Gastrocnemius medialis (tissue), 3 donors: ENCODE measurements around a stretch of chr7.

DNA sequence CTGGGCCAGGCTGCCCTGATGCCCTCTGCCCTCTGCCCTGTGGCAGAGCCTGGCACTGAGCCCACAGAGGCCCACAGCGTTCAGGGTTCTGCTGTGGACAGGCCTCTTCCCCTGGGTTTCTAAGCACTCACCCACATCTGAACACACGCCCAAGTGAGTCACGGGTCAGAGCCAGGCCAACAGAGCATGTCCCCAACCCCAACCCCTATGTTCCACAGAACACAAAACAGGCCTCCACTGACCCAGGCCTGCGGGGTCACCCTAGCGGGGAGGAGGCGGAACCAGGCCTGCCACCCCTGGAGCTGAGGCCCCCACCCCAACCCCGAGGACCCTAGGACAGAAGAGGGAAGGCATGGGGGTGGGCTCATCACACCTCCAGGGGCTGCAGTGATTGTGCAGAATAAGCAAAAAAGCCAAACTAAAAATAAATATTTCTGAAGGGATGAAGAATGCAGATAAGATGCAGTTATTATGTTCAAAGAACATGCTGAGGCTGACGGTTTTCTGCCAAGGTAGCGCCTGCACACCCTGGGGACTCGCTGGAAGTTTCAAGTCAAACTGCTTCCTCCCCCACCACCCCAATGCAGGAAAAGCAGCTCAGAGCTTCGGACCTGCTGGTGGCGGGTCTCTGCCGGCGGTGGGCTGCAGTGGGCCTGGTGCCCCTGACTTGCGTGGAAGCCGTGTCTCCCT, 5.4 kb downstream of the WDR86 start:
- PRO-cap: no peak
- RAMPAGE, long total RNA, 3 experiments: no peak in any of the 3 experiments

GRCh38 chr7:151509283-151510014, 10.2 kb downstream of the RHEB start:
- PRO-cap: no peak
- RAMPAGE, long total RNA, 3 experiments: no peak in any of the 3 experiments

GRCh38 chr7:151512351-151512969, 7.2 kb downstream of the RHEB start:
- PRO-cap: no peak
- RAMPAGE, long total RNA, 3 experiments: no peak in any of the 3 experiments

DNA sequence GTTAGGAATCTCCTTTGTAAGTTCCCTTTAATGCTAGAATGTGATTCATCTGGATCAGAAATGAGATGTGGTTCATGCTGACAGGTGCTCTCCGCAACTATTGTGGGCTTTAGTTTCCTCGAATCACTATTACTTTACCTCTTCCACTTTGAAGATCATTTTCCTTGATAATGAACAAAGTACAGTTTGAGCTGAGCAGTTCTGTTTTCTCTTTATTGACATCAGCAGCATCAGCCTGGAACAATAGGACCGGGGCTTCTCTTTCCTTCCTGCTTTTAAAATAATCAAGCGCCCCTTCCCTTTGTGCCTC, 66.8 kb upstream of the RHEB start:
- PRO-cap: no peak
- RAMPAGE, long total RNA, 3 experiments: no peak in any of the 3 experiments

DNA sequence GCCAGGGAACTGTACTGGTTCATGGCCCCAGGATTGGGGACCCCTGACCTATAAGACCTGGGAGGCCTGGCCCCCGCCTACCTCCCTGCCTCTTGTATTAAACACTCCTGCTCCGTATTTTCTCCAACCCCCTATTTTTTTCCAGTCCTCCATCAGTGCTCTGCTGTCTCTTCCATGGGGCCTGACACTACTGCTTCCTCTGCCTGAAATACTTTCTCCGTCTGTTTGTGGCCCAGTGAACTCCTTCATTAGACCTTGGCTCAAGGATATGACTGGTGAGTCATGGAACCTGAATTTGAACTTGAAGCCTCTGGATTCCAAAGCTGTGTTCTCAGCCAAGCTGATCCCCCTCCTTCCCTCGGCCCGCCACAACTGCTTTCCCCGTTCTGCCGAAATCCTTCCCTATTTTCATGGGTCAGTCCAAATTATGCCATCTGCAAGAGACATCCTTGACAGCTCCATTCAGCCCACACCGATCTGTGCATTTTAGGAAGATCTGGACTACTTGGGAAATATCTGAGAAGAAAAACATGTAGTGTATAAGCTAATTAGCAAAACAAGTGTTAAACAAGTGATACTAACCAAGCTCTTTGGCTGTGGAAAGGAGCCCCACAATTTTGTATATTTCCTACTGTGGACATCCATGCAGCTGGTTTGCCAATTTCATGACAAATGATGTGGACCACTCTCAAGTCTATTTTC, 80.2 kb upstream of the RHEB start:
- PRO-cap: no peak
- RAMPAGE, long total RNA, 3 experiments: no peak in any of the 3 experiments

DNA sequence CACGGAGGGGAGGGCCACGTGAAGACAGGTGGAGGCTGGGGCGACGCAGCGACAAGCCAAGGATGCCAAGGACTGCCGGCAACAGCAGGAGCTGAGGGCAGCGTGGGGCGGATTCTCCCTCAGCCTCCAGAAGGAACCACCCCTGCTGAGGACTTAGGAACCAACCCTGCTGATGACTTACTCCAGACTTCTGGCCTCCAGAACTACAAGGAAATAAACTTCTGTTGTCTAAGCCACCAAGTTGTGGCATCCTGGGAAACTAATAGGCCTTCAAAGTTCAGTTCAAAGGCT, 88.3 kb upstream of the RHEB start:
- PRO-cap: no peak
- RAMPAGE, long total RNA, 3 experiments: no peak in any of the 3 experiments

DNA sequence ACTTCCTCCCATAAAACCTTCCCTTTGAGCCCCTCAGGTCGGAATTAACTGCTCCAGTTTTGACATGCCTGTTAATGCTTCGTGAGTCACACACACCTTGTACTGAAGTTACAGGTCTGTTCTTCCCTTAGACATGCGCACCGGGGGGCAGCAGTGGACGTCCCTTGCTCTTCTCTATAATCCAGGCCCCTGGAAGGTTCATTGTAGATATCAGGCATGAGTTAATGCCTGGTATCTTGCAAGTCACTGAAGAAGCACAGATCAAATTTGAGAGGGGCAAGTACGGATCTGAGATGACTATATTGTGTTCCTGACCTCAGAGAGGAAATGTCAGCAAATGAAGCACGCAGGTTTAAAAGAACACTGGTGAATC, 88.6 kb upstream of the RHEB start:
- PRO-cap: no peak
- RAMPAGE, long total RNA, 3 experiments: no peak in any of the 3 experiments

- PRO-cap: bidirectional peak, plus-strand start at chr7:151632577, minus-strand start at chr7:151632203
- RAMPAGE, long total RNA, 3 experiments: start-site peak on the minus strand in 3 of 3 experiments, at chr7:151632158-151632236 at its widest, 20 to 51 reads per replicate
Measured at GRCh38 chr7:151632054-151632689, 112.5 kb upstream of the RHEB start.

DNA sequence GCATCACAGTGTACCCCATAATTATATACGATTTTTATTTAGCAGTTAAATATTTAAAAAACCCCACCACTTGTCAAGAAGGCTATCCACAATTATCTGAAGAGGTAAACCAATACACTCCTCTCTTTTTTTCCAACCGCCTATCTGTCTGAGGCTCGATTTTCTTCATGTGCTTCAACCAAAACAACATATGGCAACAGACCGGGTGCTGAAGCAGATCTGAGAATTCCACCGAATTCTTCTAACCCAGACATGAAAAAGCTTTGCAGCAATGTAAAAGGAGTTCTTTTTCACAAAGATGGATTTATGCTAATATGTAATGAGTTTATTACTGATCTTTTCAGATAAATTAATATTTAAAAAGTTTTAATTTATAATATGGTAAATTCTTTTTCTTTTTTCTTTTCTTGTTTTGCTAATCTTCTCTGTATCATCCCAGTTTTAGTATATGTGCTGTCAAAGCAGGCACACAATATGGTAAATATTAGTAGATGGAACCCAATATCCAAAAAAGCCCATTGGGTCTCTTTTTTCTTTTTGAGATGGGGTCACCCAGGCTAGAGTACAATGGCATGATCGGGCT, 132.5 kb upstream of the RHEB start:
- PRO-cap: no peak
- RAMPAGE, long total RNA, 3 experiments: no peak in any of the 3 experiments

GRCh38 chr7:151694425-151695569, 175.1 kb upstream of the RHEB start:
- PRO-cap: unidirectional peak, minus-strand start at chr7:151694903; bidirectional peak, plus-strand start at chr7:151695225, minus-strand start at chr7:151694935
- RAMPAGE, long total RNA, 3 experiments: no peak in any of the 3 experiments

GRCh38 chr7:151720925-151721646, 155.8 kb downstream of the PRKAG2 start:
- PRO-cap: no peak
- RAMPAGE, long total RNA, 3 experiments: no peak in any of the 3 experiments

- PRO-cap: unidirectional peak, minus-strand start at chr7:151745123; bidirectional peak, plus-strand start at chr7:151745600, minus-strand start at chr7:151745410; unidirectional peak, plus-strand start at chr7:151745870
- RAMPAGE, long total RNA, 3 experiments: start-site peak on the plus strand in 1 of 3 experiments, at chr7:151745610-151745634 at its widest, 5 reads per replicate
Measured at GRCh38 chr7:151744905-151746194, 131.6 kb downstream of the PRKAG2 start.

DNA sequence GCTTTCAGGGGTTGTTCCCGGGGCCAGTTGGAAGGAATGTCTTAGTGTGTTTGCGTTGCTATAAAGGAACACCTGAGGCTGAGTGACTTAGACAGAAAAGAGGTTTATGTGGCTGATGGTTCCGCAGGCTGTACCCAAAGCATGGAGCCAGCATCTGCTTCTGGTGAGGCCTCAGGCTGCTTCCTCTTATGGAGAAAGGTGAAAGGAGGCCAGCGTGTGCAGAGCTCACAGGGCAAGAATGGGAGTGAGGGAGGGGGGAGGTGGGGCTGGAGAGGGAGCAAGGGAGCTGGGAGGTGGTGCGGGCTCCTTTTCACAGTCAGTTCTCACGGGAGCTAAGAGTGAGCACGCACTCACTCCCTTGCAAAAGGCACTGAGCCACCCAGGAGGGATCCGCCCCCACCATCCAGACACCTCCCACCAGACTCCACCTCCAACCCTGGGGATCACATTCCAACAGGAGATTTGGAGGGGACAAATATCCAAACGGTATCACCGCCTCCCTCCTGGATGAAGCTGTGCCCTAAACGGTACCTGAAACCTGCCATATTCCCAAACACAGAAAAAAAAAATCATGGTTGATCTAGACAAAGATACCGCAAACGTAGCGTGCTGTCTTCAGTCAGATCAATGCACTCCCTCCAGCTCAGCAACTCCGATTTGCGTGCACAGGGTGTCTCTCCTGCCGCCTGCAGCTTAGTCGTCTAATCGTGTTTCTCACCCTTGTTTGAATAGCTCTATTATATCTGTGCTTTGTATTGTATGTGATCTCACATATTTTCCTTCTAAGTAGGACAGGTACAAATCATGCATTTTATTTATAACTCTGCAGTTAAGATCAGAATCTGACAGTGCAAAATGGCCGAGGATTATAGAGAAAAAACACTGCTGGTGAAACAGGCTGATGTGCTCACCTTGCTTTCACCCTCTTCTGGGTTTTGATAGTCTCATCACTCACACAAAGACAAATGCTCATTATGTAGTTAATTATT, 20.3 kb upstream of the PRKAG2 start:
- PRO-cap: no peak
- RAMPAGE, long total RNA, 3 experiments: no peak in any of the 3 experiments

- PRO-cap: no peak
- RAMPAGE, long total RNA, 3 experiments: no peak in any of the 3 experiments
Measured at GRCh38 chr7:152116819-152117574, 91.5 kb downstream of the GALNT11 start.

- PRO-cap: no peak
- RAMPAGE, long total RNA, 3 experiments: no peak in any of the 3 experiments
Measured at GRCh38 chr7:152352295-152352995, 83.4 kb downstream of the KMT2C start.

GRCh38 chr7:152409018-152409557, 26.7 kb downstream of the KMT2C start:
- PRO-cap: no peak
- RAMPAGE, long total RNA, 3 experiments: no peak in any of the 3 experiments

DNA sequence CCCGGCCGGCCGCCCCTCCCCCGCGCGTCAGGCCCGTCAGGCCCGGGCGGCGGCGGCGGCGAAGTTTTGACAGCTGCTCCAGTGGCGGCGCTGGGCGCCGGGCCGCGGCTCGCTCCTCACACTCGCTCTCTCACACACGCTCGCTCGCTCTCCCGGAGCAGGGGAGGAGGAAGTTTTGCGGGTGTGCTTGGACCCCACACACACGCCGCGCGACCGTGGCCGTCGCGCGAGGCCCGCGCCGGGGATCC, 361 bp upstream of the KMT2C start:
- PRO-cap: bidirectional peak, plus-strand start at position 69 of the sequence, minus-strand start outside the sequence
- RAMPAGE, long total RNA, 3 experiments: no peak in any of the 3 experiments

DNA sequence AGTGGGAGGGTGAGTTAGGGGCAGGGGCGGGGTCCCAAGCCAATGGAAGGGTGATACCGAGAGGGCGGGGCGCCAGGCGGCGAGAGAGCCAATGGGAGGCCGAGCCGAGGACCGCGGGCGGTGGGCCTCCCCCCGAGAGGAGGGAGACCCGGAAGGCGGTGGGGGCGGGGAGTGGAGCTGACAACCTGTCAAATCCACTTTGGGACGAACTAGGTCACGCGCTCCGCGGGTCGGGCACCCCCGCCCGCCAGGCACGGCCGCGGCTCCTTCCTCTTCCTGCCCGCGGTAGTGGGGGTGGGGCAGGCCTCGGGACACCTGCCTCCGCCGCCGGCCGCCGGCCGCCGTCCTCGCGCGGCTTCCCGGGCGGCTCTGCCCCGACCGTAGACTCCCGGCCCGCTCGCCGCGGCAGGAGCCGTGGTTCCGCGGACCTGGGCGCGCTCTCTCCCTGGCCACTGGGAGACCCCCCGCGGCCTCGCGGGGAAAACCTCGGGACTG, 28.1 kb upstream of the KMT2C start:
- PRO-cap: bidirectional peak, plus-strand start at position 288 of the sequence, minus-strand start outside the sequence; bidirectional peak, plus-strand start at position 383 of the sequence, minus-strand start at position 382 of the sequence
- RAMPAGE, long total RNA, 3 experiments: no peak in any of the 3 experiments

DNA sequence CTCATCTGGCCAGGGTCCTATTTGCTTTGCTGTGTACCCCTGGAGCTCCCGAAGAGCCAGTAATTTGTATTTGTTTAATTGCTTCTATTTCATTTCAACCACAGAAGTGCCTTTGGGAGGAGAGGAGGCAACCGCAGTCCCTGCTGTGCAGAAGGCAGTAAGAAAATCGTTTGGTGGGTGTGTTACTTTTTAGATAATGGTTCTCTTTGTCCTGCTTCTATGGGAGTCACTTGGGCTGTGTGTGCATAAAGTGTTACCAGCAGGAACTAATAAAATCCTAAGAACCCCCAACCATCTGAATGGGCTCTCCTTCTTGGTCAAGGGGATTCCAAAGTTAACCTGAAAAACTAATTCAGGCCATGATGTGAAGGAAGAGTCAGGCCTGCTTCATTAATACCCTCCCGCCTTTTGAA, 173.5 kb downstream of the ACTR3B start:
- PRO-cap: no peak
- RAMPAGE, long total RNA, 3 experiments: no peak in any of the 3 experiments

GRCh38 chr7:153038613-153038943, 279.0 kb downstream of the ACTR3B start:
- PRO-cap: no peak
- RAMPAGE, long total RNA, 3 experiments: no peak in any of the 3 experiments